Epithelial cell of alveolus of lung (primary cell): ENCODE measurements around the genes WDR75 and ASDURF.

DNA sequence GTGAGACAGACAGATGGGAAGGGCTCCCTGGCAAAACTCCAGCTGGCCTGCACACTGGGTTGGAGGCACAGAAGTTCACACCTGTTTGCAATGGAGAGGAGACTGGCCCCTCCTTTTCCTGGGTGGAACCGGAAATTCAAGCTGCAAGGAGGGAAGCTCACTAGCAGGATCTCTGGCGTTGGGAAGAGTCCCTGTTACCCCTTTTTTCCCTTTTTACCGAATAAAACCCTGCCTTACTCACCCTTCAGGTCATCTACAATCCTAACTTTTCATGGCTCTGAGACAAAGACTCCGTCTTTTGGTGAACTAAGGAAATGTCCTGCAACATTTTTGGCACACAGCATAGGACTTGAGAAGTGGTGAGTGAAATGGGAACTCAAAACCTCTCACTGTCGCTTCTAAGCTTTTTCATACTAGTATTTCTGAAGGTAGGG lies 100.4 kb upstream of the TFPI start:
- RAMPAGE, long total RNA = no peak
- RRBS = no CpG with 5 or more reads among the region's 5 CpGs

- RAMPAGE, long total RNA = no peak
- RRBS = no CpG with 5 or more reads among the region's 6 CpGs
These were observed 259.5 kb upstream of the GULP1 start for GRCh38 chr2:188032218-188032626.

- RAMPAGE, long total RNA = no peak
- RRBS = no CpG with 5 or more reads among the region's 14 CpGs
These were observed 13.1 kb upstream of the GULP1 start for GRCh38 chr2:188278320-188279156.

- RAMPAGE, long total RNA = no peak
- RRBS = no CpG with 5 or more reads among the region's 8 CpGs
These were observed 378 bp downstream of the GULP1 start for GRCh38 chr2:188292199-188292304.

GRCh38 chr2:188624144-188624656 lies 332.5 kb downstream of the GULP1 start:
- RAMPAGE, long total RNA = no peak
- RRBS = no CpG with 5 or more reads among the region's 4 CpGs

DNA sequence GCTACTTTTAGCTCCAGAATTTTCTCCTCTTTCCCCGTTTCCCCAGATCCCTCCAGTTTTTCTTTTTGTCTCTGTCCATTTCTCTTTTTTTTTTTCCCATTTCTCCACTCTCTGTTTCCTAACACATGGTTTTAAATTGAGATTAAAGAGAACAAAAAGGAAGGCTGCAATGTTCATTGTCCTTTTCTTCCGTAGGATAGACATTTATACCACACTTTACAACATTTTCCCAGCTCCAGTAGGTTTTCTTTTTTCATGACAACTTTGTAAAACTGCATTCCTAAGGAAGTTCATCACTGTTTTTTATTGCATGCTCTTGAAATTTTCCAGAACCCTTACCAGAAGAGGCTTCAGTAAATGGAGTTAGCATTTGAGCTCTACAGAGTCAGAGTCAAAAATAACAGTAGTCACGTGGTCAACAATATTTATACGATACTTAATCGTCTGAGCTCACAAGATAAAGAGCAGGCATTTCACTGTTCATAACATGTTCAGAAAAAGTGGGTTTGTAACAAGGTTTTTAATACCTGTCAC lies 187.3 kb upstream of the COL3A1 start:
- RAMPAGE, long total RNA = no peak
- RRBS = no CpG with 5 or more reads among the region's 5 CpGs

- RAMPAGE, long total RNA = no peak
- RRBS = no CpG with 5 or more reads among the region's 1 CpG
These were observed 1.5 kb downstream of the COL3A1 start for GRCh38 chr2:188975566-188976113.

- RAMPAGE, long total RNA = no peak
- RRBS = no CpG with 5 or more reads among the region's 8 CpGs
These were observed 2.5 kb downstream of the COL3A1 start for GRCh38 chr2:188976534-188977129.

GRCh38 chr2:189210641-189211187 lies 31.2 kb upstream of the COL5A2 start:
- RAMPAGE, long total RNA = no peak
- RRBS = no CpG with 5 or more reads among the region's 5 CpGs

GRCh38 chr2:189440972-189442104 lies at the start of gene WDR75:
WDR75 (plus strand) TSS chr2:189441474.
- RAMPAGE, long total RNA = start-site peak on the minus strand at chr2:189441074-189441111, 19 and 11 reads in 2 replicates; start-site peak on the plus strand at chr2:189441463-189441482, 70 and 72 reads in 2 replicates
- RRBS = no CpG with 5 or more reads among the region's 59 CpGs

DNA sequence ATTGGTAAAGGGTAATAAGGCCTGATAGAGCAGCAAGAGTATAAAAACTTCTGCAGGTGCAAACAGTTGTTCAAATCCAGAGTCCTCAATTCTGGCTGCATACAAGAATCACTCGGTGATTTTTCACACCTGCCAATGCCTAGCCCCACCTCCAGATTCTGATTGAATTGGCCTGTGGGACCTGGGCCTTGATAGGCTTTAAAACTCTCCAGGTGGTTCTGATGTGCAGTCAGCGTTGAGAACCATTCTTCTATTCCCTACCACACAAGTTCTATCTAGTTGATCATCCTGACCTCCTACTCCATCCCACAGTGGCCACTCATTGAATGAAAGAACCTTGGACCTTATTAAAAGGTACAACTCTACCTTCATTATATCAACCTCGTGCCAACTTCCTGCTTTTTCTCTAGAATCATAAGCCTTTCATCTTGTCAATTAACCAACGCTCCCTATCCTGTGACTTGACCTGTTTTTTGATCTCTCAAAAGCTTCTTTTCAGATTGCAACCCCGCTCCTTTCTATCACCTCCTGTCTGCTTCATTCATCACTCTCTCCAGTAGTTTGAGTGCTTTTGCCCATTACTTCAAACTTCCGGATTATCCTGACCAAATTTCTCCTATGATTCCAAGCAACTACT lies 55.9 kb downstream of the SLC40A1 start:
- RAMPAGE, long total RNA = no peak
- RRBS = no CpG with 5 or more reads among the region's 6 CpGs

GRCh38 chr2:189526760-189527751 lies 53.5 kb downstream of the SLC40A1 start:
- RAMPAGE, long total RNA = no peak
- RRBS = no CpG with 5 or more reads among the region's 16 CpGs

- RAMPAGE, long total RNA = no peak
- RRBS = no CpG with 5 or more reads among the region's 1 CpG
These were observed 4.2 kb downstream of the SLC40A1 start for GRCh38 chr2:189576275-189576909.

- RAMPAGE, long total RNA = start-site peak on the plus strand at chr2:189661438-189661522, 1,610 and 1,881 reads in 2 replicates
- RRBS = no CpG with 5 or more reads among the region's 46 CpGs
These were observed at the start of gene ASDURF for GRCh38 chr2:189661121-189661915. ASDURF (plus strand) TSS chr2:189661459.

DNA sequence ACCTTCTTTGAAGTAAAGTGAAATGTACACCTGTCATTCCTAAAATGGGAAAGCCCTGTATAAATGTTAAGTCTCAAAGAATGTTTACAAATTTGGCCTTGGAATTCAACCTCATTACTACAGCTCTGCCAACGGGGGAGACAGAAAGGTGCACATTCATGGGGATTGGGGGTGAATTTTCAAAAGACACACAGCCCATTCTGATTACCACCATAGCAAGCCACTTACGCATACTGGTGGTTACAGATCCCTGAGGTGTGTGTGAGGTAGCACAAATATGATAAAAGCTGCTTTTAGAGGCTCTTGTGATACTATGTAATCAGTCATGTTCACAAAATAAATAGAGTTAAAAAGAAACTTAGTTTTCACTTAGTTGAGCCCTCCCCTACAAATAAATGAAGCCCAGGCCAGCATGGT lies 1.1 kb downstream of the ASDURF start:
- RAMPAGE, long total RNA = no peak
- RRBS = no CpG with 5 or more reads among the region's 2 CpGs

DNA sequence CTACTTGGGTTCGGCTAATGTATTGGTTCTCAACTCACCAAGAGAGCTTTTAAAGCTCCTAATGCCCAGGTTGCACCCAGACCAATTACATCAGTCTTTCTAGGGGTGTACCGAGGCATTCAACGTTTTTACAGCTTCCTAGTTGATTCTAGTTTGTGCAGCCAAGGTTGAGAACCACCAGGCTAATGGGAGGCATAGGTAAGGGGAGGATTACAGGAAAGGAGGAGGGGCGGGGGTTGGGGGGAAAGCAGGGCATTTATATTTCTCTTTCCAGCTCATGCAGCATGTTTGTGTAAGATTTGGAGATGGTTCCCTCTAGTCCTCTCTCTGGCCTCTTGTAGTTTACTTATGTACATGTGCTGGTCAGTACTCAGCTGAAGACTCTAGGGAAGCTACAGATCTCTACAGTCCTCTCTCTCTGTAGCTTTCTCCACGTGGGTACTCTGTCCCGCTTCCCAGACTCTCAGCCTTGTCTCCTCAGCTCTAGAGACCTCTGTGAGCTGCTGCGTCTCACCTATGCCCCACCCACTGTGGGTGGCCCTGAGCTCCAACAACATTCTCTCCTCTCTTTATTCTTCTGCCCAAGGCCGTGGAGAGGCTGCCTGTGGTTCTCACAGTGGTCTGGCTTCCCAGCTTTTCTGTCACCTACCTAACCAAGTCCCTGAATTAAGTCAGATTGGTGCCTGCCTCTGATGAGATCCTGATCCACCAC lies 33.3 kb downstream of the MFSD6 start:
- RAMPAGE, long total RNA = no peak
- RRBS = no CpG with 5 or more reads among the region's 8 CpGs

DNA sequence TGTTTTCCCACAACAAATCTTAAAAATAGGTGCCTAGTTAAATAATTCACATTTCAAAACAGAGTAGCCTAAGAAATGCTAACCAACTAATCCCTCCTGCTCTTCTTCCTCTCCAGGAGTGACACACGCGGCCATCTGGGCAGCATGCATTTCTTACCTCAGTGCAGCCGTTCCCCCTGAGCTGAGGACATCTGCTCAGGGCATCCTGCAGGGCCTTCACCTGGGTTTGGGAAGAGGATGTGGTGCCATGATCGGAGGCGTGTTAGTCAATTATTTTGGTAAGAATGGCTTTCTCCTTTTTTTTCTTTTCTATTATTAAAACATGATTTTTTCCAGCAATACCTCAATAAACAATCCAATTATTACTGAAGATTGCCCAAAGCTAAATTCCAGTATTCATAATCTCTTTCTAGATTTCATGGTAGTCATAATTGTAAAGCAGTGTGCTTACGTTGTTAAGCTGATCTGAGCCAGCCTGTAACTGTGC lies 45.9 kb downstream of the NEMP2 start:
- RAMPAGE, long total RNA = no peak
- RRBS = no CpG with 5 or more reads among the region's 6 CpGs

DNA sequence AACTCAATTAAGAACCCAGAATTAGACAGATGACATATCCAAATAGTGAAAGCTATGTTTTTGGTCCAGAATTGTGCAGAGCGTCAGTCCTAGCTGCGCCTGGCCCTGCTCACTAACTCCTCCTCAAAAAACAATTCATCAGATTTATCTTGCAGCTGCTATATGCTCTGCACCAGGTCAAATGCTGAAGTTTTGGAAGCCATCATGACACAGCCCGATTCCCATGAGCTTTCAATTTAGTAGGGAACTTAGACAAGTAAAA lies 20.0 kb upstream of the NAB1 start:
- RAMPAGE, long total RNA = no peak
- RRBS = no CpG with 5 or more reads among the region's 3 CpGs

- RAMPAGE, long total RNA = no peak
- RRBS = no CpG with 5 or more reads among the region's 7 CpGs
These were observed 30.9 kb downstream of the NAB1 start for GRCh38 chr2:190679780-190680203.

GRCh38 chr2:190809781-190810482 lies 70.7 kb upstream of the GLS start:
- RAMPAGE, long total RNA = no peak
- RRBS = no CpG with 5 or more reads among the region's 2 CpGs